ENCODE measurements around a stretch of chr10.

CAGE:
- cytosol, long polyA minus RNA = no peak
- cytosol, long polyA plus RNA = no peak
- long polyA plus RNA = no peak
- nucleus, long polyA minus RNA = no peak
- nucleus, long polyA plus RNA = no peak
Measured at GRCh38 chr10:32959039-32959646, 1.1 kb upstream of the ITGB1 start.

DNA sequence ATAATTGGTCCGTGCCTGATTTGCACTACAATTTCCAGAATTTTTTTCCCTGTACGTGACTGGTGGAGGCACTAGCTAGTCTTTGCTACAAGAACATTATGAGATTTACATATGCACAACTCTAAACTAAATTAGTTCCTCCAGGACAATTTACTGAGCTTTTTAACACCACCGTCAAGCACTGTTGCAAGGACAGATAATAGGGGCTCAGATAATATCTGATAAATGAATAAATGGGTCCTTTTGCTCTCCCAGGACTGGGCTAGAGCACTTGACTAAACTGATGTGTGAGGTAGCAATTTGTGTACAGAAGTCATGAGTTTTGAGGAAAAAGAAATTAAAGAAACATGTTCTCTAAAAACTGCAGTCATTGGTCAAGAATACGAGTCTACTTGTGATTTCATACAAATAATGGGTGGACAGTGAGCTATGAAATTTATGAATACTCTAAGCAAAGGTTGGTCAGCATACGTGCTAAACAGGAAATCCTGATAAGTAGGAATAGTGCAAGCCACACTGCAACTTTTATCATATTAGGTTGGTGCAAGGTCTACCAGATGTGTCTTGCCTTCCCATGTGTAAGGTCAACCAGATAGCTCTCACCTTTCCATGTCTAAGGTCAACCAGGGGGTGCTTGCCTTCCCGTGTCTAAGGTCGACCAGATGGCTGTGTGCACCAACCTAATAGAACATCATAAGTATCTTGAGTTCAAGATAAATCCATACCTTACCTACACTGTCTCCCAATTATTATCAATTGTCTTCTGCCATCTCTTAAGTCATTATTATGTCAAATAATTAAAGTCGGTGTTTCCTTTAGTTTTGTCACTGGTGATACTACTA, 1.9 kb upstream of the ITGB1 start:
CAGE:
- cytosol, long polyA minus RNA = no peak
- cytosol, long polyA plus RNA = no peak
- long polyA plus RNA = no peak
- nucleus, long polyA minus RNA = no peak
- nucleus, long polyA plus RNA = no peak

DNA sequence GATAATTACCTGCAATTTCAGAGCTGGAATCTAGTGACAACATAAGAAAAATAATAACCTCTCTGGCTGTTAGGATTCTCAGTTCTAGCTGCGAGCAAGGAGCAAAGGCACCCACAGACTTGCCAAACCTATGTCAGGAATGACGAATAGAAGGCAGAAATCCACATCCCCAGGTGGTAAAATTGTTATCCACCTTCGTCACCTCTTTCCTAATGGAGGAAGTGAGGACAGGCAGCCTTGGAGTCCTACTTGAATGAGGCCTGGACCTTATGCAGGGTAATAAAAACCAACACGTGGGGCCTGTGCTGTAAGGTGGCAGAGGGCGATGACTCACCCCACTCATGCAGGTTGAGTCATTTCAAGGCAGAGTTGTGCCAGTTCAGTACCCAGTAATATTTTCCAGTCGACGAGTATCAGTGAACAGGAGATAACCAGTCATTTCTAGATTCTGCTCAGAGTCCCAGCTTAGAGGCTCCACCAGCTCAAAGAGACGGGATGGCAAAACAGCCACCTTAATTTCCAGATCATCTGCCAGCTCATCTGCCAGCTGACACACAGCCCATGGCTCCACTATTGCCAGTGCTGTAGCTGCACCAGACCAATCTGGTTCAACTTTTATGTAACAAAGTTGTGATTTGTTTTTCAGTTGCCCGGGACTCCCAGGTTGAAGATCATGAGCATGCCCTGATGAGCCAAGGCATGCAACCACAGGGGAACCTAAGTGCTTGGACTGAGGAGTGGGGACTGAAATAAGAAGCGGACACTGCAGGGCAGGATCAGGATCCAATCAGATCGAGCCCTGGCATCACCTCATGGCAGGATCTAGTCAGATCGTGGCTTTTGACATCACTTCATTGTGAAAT, 176.1 kb upstream of the ITGB1 start:
CAGE:
- cytosol, long polyA minus RNA = no peak
- cytosol, long polyA plus RNA = no peak
- long polyA plus RNA = no peak
- nucleus, long polyA minus RNA = no peak
- nucleus, long polyA plus RNA = no peak

DNA sequence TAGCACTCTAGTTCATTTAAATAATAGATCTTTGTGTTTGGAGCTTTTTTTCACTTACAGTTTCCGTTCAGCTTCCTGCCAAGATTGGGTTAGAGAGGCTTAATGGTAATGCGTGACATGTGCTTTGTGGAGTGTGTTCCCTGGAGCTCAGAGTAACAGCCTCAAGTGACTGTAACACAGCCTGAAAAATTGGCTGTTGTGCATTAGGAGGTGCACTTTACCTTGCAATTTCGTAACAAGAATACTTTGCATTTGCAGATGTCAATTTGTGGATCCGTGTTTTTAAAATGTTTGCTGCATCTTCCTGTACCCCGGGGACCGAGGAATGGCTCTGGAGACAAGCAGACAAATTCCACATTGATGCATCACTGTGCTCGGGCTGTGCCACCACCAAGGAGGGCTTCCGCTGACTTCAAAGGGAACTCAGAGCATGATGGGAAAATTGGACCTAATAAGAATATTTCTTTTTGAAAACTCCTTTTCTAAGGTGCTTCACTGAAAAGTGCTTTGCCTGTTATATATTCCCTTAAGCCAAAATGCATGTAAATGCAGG, 170.1 kb downstream of the NRP1 start:
CAGE:
- cytosol, long polyA minus RNA = no peak
- cytosol, long polyA plus RNA = no peak
- long polyA plus RNA = no peak
- nucleus, long polyA minus RNA = no peak
- nucleus, long polyA plus RNA = no peak

DNA sequence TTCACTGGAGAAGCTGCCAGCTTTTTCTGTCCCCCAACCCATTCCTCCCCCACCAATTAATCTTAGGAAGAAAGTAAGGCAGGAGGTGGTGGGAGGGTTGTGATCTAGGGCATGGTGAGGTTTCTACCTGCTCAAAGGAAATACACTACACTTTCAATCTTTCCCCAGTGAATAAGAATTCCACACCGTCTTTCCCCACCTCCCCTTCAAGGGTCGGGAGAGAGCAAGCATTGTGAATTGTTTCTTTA, 143.3 kb downstream of the NRP1 start:
CAGE:
- cytosol, long polyA minus RNA = no peak
- cytosol, long polyA plus RNA = no peak
- long polyA plus RNA = no peak
- nucleus, long polyA minus RNA = no peak
- nucleus, long polyA plus RNA = no peak

GRCh38 chr10:33233799-33234122, 100.7 kb downstream of the NRP1 start:
CAGE:
- cytosol, long polyA minus RNA = no peak
- cytosol, long polyA plus RNA = no peak
- long polyA plus RNA = no peak
- nucleus, long polyA minus RNA = no peak
- nucleus, long polyA plus RNA = no peak

GRCh38 chr10:33258831-33259567, 75.5 kb downstream of the NRP1 start:
CAGE:
- cytosol, long polyA minus RNA = no peak
- cytosol, long polyA plus RNA = no peak
- long polyA plus RNA = no peak
- nucleus, long polyA minus RNA = no peak
- nucleus, long polyA plus RNA = no peak

CAGE:
- cytosol, long polyA minus RNA = no peak
- cytosol, long polyA plus RNA = no peak
- long polyA plus RNA = no peak
- nucleus, long polyA minus RNA = no peak
- nucleus, long polyA plus RNA = no peak
Measured at GRCh38 chr10:33330294-33331065, 4.0 kb downstream of the NRP1 start.

DNA sequence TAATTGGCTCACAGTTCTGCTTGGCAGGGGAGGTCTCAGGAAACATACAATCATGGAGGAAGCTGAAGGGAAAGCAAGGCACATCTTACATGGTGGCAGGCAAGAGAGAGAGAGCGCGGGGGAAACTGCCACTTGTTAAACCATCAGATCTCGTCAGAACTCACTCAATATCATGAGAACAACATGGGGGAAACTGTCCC, 344.2 kb upstream of the NRP1 start:
CAGE:
- cytosol, long polyA minus RNA = no peak
- cytosol, long polyA plus RNA = no peak
- long polyA plus RNA = no peak
- nucleus, long polyA minus RNA = no peak
- nucleus, long polyA plus RNA = no peak

DNA sequence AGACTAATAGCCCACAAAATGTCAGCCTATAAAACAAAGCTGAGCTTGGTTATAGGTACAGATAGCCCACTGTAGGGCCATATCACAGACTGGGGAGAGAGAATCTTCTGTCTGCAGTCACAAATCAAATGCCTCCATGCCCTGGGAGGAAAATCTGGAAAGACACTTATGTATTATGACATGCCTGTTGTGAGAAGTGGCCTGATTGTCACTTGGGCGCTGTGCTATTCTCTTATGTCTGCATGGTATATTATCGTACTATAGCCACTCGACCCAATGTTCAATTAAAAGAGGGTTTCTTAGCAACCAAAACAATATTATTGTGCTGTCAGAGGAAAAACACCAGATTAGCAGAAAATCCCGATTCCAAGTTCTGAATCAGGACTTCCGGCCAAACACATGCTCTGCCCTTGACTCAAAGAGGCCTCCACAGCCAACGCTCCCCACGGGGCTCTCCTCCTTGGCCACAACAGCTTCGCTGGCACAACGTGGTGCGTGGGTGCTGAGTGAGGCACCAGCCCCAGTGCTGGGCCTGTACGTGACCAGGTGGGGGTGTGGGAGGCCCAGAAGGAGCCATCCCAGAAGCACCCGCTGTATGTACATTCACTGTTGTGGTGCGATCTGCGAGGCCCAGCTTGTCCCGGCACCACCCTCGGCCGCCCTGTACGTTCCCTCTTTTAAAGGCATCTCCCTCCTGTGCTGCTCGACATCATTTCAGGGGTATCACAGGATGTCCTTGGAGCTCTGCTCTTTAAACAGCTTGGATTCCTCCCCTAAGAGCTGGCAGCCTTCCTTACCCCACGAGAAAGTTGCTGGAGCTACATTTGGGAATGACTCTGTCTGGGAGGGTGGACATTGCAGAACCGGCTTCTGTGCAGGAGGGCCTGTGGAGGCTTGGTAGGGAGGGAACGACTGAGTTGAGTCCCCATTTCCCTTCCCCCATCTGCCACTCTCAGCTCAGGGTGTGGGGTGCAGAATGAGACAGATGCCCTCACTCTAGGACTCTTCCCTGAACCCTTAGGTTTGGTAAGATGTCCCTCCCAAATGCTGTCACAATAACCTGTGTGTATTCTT, 736.2 kb downstream of the PARD3 start:
CAGE:
- cytosol, long polyA minus RNA = no peak
- cytosol, long polyA plus RNA = no peak
- long polyA plus RNA = no peak
- nucleus, long polyA minus RNA = no peak
- nucleus, long polyA plus RNA = no peak

CAGE:
- cytosol, long polyA minus RNA = no peak
- cytosol, long polyA plus RNA = no peak
- long polyA plus RNA = no peak
- nucleus, long polyA minus RNA = no peak
- nucleus, long polyA plus RNA = no peak
Measured at GRCh38 chr10:34511152-34511531, 304.0 kb downstream of the PARD3 start.

GRCh38 chr10:34515509-34515974, 299.6 kb downstream of the PARD3 start:
CAGE:
- cytosol, long polyA minus RNA = no peak
- cytosol, long polyA plus RNA = no peak
- long polyA plus RNA = no peak
- nucleus, long polyA minus RNA = no peak
- nucleus, long polyA plus RNA = no peak

DNA sequence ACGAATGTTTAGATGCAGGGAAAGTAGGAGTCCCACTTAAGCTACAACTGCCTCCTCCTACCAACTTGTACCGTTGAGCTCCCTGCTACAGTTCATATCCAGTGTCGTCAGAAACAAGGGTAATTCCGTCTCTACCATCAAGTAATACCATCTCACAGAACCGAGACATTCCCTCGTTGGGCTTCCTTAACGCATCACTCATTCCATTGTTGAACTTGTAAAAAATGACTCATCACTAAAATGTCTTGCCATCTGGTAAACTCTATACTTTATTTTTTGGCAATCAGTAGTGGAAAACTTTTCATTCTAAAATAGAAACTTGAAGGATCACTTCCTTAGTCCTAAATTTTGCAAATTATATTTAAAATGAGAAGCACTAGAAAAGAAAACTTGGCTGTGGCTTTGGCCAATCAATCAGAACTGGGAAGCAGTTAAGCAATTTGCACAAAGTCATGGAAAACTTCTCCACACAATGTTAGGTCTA, 288.3 kb downstream of the PARD3 start:
CAGE:
- cytosol, long polyA minus RNA = no peak
- cytosol, long polyA plus RNA = no peak
- long polyA plus RNA = no peak
- nucleus, long polyA minus RNA = no peak
- nucleus, long polyA plus RNA = no peak

GRCh38 chr10:34608073-34608889, 206.8 kb downstream of the PARD3 start:
CAGE:
- cytosol, long polyA minus RNA = no peak
- cytosol, long polyA plus RNA = no peak
- long polyA plus RNA = no peak
- nucleus, long polyA minus RNA = no peak
- nucleus, long polyA plus RNA = no peak

DNA sequence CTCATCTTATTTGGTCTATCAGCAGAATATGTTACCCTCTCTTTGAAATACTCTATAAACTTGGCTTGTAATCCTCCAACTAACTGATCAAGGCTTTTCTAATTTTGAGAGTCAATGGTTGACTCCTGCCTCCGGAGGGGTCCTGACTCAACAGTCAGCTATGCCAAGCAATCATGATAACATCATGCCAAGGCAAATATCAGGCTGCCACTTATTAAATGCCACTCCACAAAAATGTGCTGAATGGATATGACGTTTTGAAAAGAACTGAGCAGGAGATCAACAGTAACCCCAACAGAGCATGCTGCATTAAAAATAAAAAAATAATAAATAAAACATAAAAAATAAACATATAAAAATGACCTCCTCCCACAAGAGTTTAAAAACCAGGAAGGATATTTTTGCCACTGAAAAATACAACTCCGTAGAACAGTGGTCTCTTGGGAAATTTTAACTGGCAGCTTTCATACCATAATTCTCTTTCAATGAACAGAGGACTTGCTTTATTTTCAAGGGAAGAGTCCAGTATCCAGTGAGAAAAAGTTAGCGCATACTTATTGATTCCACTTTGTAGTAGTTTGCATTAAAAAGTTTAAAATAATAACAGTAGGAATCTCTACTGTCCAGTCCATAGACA, 116.0 kb downstream of the PARD3 start:
CAGE:
- cytosol, long polyA minus RNA = no peak
- cytosol, long polyA plus RNA = no peak
- long polyA plus RNA = no peak
- nucleus, long polyA minus RNA = start-site peak on the minus strand centred at position 87 of the sequence, 86 bp wide, 25 reads
- nucleus, long polyA plus RNA = start-site peak on the minus strand centred at position 90 of the sequence, 33 bp wide, 10 and 8 reads in 2 replicates

DNA sequence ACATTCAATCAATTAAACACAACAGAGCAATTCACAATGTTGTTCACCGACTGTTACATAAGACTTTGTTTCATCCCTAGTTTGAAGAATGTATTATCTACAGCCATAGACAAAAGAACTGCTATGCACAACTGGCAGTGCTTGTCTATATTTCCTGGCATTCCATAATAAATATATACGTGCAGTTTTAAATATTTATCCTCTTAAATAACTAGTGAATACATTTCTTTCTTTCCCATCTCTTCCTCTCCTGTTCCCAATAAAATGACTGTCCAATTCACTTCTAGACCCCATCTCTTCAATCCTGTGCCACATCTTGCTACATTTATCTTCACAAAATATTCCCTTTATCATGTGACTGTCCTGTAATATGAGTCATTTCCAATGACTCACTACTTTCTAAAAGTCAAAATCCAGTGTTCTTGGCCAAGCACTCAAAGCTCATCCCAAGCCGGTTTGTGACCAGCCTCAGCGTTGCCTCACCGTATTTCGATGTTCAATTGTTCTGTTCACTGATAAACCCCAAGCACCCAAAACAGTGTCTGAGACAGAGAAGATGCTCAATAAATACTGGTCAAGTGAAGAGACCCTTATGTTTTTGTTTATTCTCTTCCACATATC, 104.8 kb downstream of the PARD3 start:
CAGE:
- cytosol, long polyA minus RNA = no peak
- cytosol, long polyA plus RNA = no peak
- long polyA plus RNA = no peak
- nucleus, long polyA minus RNA = no peak
- nucleus, long polyA plus RNA = no peak

GRCh38 chr10:34752998-34753436, 62.1 kb downstream of the PARD3 start:
CAGE:
- cytosol, long polyA minus RNA = no peak
- cytosol, long polyA plus RNA = no peak
- long polyA plus RNA = no peak
- nucleus, long polyA minus RNA = no peak
- nucleus, long polyA plus RNA = no peak

DNA sequence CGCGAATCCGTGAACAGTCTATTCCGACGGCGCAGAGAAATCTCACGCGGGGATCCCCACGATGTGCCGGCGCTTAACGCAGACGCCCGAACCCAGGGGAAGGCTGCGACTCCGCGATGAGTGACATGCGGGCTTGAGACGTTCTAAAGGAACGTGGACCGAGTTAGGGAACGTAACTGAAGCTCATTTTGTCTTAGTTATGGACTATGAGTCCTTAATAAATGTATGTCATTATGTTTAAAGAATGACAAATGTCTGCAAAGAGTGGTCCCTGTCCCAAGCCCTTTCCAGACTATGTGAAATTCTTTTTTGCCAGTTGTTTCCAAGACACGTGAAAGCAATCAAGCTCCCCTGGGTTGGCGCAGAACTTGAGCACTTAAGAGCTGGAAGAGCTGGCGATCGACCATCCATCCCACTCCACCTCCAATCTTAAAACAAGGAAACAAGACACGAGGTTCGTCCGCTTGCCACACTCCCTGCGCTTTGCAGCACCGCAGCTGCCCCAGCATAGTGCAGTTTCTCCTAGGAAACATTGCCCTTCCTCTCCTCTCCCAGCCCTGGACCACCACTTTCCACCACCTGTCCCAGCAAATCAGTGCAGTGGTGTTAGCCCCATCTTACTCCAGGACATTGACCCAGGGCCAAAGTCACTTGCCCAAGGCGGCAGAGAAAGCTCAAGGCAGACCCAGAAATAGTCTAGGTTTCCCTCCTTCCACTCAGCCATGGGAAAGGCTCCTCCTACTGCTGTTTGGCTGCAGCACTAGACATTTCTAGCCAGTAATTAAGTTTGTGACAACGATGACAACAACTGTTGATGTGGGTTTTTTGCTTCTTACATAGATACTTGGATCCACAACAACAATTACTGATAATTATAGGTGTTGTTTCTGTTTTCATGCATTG, 1.3 kb upstream of the PARD3 start:
CAGE:
- cytosol, long polyA minus RNA = no peak
- cytosol, long polyA plus RNA = no peak
- long polyA plus RNA = no peak
- nucleus, long polyA minus RNA = no peak
- nucleus, long polyA plus RNA = no peak

DNA sequence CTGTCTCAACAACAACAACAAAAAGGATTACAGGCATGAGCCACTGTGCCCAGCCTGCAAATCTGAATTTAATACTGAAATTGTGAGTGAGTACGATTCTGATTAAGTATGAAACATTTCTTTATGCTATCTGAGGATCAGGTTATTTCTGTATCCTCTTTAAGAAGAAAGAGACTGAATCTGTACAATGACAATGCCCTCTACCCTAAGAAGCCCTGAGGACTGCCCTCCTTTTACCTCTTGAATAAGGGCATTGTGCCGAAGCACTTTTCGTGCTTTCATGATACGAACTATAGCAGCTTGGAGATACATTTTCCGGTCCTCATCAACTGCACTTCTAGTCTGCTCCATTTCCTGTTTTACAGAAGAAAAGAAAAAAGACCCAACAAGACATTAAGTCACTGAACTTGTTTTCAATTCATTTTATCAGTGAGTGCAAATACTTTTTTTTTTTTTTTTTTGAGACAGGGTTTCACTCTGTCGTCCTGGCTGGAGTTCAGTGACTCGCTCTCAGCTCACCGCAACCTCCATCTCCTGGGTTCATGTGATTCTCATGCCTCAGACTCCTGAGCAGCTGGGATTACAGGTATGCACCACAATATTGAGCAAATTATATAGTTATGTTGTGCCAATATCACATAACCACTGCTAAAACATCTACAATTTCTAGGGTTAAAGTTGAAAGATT, 78.4 kb downstream of the CUL2 start:
CAGE:
- cytosol, long polyA minus RNA = no peak
- cytosol, long polyA plus RNA = no peak
- long polyA plus RNA = no peak
- nucleus, long polyA minus RNA = no peak
- nucleus, long polyA plus RNA = no peak

DNA sequence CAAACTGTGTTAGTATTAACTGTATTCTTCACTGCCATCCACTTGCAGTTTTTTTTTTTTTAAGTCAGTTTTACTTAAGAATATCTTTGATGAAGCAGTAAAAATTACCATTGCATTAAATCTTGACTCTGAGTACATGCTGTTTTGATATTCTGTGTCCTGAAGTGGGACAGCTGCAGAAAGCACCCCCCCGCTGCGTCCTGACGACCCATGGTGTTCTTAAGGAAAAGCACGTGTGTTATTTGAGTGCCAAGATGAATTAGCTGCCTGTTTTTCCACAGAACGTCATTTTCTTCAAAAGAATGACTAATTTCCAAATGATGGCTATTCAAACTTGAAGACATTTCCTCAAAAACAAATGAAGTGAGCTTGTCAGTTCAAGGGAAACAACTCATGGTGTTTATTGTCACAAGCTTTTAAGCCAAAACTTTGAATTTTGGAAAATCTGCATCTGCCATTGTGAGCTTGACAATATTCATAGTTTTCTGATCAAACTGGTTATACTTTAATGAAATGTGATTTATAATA, 45.9 kb downstream of the CREM start:
CAGE:
- cytosol, long polyA minus RNA = no peak
- cytosol, long polyA plus RNA = no peak
- long polyA plus RNA = no peak
- nucleus, long polyA minus RNA = no peak
- nucleus, long polyA plus RNA = no peak

Measured in keratinocyte (primary cell).